Spleen (tissue), 7 donors: ENCODE data around the genes OTOP1 and TMEM128.

- PRO-cap, 4 experiments = peak in 4 of 4 experiments; most common plus-strand start chr4:2746498 (in 4); most common minus-strand start chr4:2746445 (in 2)
- RAMPAGE, long total RNA, 4 experiments = start-site peak on the minus strand in 1 of 4 experiments, at chr4:2746211-2746231 at its widest, 7 reads per replicate
Measured at GRCh38 chr4:2746086-2746729, 9.9 kb downstream of the TNIP2 start.

GRCh38 chr4:2753482-2754050 lies 2.6 kb downstream of the TNIP2 start:
- PRO-cap, 4 experiments = no peak in any of the 4 experiments
- RAMPAGE, long total RNA, 4 experiments = no peak in any of the 4 experiments

DNA sequence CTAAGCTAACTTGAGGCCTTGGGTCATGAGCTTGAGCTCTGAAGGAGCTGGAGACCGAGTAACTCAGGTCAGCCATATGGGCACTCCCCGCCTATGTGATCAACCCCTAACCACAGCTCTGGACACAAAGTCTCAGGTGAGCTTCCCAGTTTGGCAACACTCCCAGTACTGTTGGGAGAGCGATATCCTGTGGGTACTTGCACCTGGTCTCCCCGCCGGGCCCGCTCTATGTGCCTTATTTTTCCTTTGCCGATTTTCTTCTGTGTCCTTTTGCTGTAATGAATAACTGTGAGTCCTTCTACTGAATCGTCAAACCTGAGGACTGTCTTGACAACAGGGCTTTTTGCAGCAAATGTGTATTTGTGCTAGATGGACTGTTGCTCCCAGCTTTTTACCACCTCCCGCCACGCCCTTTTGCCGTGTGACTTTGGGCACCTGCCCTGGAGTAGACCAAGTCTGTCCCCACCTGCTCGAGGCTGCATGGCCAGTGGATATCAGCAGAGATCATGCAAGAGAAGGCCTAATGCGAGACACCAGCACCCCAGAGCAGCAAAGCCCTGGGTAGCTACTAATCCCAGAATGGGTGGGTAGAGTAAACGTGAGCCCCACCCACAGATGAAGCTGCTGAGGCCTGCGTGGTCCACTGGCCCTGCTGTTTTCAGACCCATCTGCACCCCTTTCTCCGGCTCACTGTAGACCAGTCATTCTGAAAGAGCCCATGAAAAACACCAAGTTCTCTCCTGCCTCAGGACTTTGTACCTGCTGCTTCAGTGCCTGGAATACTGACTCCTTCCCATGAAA lies 4.8 kb upstream of the TNIP2 start:
- PRO-cap, 4 experiments = no peak in any of the 4 experiments
- RAMPAGE, long total RNA, 4 experiments = no peak in any of the 4 experiments

DNA sequence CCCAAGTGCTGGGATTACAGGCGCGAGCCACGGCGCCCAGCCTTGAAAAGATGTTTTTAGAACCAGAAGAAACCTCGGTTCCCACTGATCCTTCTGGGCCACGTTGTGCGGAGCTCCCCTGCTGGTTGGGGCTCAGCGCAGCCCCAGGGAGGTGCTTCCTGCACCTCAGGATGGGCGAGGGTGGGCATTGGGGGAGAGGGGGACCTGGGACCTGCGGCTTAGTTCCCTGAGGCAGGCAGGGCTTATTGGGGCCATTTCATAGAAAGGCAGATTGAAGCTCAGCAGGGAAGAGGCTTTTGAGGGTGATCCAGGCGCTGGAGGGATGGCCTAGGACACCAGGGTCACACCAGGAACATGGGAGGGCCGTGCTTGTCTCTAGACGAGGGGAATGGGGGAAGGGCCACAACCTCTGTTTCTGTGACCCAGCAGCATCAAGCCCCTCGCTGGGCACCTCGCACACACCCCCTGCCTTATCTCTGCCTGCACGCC lies 6.3 kb upstream of the ADD1 start:
- PRO-cap, 4 experiments = no peak in any of the 4 experiments
- RAMPAGE, long total RNA, 4 experiments = no peak in any of the 4 experiments

DNA sequence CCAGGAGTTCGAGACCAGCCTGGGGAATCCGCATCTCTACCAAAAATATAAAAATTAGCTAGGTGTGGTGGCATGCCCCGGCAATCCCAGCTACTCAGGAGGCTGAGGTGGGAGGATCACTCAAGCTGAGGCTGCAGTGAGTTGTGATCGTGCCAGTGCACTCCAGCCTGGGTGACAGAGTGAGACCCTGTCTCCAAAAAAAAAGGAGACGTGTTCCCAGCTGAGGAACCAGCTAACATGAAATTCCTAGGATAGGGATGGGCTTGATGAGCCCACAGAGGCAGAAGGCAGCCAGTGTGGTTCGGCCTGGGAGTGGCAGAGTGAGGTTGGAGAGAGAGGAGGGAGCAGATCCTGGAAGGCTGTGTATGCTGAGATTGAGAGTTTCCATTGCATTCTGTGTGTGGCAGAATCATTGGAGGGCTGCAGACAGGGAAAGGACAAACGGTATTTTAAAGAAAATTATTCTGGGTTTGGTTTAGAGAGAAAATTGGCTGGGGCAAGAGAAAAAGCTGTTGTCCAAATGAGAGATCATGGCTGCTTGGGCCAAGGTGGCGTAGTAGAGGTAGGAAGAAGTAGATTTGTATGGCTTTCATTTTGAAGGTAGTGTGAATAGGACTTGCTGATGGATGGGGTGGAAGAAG lies 34.2 kb downstream of the ADD1 start:
- PRO-cap, 4 experiments = no peak in any of the 4 experiments
- RAMPAGE, long total RNA, 4 experiments = no peak in any of the 4 experiments

GRCh38 chr4:2924676-2925300 lies 9.8 kb downstream of the MFSD10 start:
- PRO-cap, 4 experiments = no peak in any of the 4 experiments
- RAMPAGE, long total RNA, 4 experiments = no peak in any of the 4 experiments

DNA sequence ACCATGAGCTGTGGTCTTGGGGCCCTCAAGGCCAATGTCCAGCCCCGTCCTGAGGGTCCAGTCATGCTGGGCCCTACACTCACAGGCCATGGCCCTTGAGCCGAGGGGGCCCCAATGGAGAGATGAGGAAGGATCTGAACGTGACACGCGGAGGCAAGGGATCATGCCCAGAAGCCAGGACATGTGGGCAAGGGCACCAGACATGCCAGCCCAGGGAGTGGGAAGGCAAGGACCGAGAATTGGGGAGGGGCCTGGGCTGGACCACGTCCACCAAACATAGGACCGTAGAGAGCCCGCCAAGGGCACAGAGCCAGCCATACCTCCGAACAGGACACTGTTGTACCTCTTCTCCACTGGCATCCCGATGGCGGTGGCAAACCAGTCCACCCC lies 1.4 kb downstream of the MFSD10 start:
- PRO-cap, 4 experiments = no peak in any of the 4 experiments
- RAMPAGE, long total RNA, 4 experiments = no peak in any of the 4 experiments

- PRO-cap, 4 experiments = no peak in any of the 4 experiments
- RAMPAGE, long total RNA, 4 experiments = no peak in any of the 4 experiments
Measured at GRCh38 chr4:3316167-3316549, 23.3 kb downstream of the RGS12 start.

GRCh38 chr4:3342160-3342942 lies 49.5 kb downstream of the RGS12 start:
- PRO-cap, 4 experiments = no peak in any of the 4 experiments
- RAMPAGE, long total RNA, 4 experiments = no peak in any of the 4 experiments

DNA sequence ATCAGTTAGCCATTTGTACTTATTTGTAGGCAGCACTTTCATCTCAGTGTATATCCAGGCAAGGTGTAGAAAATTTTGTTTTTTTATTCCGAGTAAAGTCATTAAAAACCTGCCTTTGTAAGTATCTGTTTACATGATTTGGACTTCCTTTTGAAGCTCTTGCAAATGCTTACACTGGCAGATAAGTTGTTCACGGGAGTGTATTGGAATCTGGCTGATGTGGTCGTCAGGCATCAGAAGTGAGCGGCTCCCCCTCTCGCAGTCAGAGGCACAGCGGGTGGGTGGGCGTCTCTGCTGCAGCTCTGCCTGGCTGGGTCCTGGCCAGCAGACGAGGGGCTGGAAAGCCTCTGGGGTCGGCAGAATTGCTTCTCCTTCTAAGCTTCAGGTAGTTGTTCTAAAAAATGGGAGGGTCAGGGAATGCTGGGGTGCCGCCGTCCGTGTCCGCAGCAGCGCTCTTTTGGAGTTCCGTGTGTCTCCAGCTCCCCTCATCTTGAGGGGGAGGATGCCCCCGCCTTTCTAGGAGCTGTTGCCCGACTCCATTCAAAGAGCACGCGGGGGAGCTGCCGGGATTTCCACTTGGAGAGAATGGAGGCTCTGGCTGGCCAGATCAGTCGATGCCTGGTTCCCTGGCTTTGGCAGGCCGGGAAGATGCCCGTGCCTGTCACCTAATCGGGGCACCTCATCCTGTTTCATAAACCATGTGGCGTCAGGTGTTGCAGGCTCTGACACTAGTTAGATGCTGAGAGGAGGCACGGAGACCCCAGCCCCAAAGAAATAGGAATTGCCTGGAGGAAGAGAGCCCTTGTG lies 70.2 kb upstream of the HGFAC start:
- PRO-cap, 4 experiments = no peak in any of the 4 experiments
- RAMPAGE, long total RNA, 4 experiments = no peak in any of the 4 experiments

DNA sequence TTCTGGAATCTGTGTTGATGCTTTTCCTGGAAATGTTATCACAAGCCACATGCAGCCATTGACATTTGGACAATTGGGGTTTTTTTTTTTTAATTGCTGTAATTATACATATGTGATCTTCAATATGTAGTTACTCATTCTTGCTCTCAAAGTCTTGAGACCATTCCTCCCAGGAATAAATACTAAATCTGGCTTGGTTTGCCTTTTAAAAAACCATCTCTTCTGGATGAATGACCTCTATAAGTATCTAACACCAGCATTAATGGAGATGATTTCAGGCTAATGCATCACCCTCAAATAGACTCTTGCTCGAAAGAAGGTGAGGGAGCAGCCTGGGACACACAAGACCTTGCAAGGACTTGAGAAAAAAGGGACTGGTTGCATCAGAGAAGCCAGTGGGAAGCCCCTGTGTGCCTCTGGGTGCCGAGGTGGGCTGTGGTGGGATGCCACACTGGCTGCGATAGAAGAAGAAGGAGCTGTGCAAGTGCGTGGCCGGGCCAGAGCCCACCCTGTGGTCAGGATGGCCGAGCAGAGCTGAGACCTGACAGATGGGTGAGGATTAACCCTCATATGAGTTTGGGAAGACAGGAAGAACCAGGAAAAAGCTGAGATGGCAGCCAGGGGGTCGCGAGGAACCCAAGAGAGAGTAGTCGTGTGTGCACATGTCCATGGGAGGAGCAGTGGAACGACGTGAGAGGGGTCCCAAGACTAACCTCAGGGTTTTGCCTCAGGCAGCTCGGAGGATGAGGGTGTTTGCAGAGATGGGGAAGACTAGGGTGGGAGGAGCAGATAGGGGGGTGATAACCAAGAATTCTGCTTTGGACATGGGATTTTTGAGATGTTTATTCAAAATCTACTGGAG lies 44.7 kb upstream of the HGFAC start:
- PRO-cap, 4 experiments = peak in 4 of 4 experiments; most common plus-strand start position 514 of the sequence (in 4)
- RAMPAGE, long total RNA, 4 experiments = no peak in any of the 4 experiments

GRCh38 chr4:3405373-3405641 lies 36.5 kb upstream of the HGFAC start:
- PRO-cap, 4 experiments = no peak in any of the 4 experiments
- RAMPAGE, long total RNA, 4 experiments = no peak in any of the 4 experiments

GRCh38 chr4:3410464-3410956 lies 31.3 kb upstream of the HGFAC start:
- PRO-cap, 4 experiments = no peak in any of the 4 experiments
- RAMPAGE, long total RNA, 4 experiments = no peak in any of the 4 experiments

GRCh38 chr4:3442744-3443069 lies 939 bp downstream of the HGFAC start:
- PRO-cap, 4 experiments = no peak in any of the 4 experiments
- RAMPAGE, long total RNA, 4 experiments = no peak in any of the 4 experiments

GRCh38 chr4:3496509-3497002 lies 33.5 kb downstream of the DOK7 start:
- PRO-cap, 4 experiments = peak in 1 of 4 experiments; most common minus-strand start chr4:3496724 (in 1)
- RAMPAGE, long total RNA, 4 experiments = no peak in any of the 4 experiments

- PRO-cap, 4 experiments = no peak in any of the 4 experiments
- RAMPAGE, long total RNA, 4 experiments = no peak in any of the 4 experiments
Measured at GRCh38 chr4:3530258-3530603, 2.0 kb downstream of the LRPAP1 start.

GRCh38 chr4:3862507-3863042 lies 96.4 kb downstream of the ADRA2C start:
- PRO-cap, 4 experiments = no peak in any of the 4 experiments
- RAMPAGE, long total RNA, 4 experiments = no peak in any of the 4 experiments

- PRO-cap, 4 experiments = no peak in any of the 4 experiments
- RAMPAGE, long total RNA, 4 experiments = no peak in any of the 4 experiments
Measured at GRCh38 chr4:3984647-3985206, 218.5 kb downstream of the ADRA2C start.

GRCh38 chr4:4226715-4227116 lies at the start of gene OTOP1:
Gene OTOP1, minus strand, starts transcription at chr4:4226929.
- PRO-cap, 4 experiments = no peak in any of the 4 experiments
- RAMPAGE, long total RNA, 4 experiments = no peak in any of the 4 experiments

DNA sequence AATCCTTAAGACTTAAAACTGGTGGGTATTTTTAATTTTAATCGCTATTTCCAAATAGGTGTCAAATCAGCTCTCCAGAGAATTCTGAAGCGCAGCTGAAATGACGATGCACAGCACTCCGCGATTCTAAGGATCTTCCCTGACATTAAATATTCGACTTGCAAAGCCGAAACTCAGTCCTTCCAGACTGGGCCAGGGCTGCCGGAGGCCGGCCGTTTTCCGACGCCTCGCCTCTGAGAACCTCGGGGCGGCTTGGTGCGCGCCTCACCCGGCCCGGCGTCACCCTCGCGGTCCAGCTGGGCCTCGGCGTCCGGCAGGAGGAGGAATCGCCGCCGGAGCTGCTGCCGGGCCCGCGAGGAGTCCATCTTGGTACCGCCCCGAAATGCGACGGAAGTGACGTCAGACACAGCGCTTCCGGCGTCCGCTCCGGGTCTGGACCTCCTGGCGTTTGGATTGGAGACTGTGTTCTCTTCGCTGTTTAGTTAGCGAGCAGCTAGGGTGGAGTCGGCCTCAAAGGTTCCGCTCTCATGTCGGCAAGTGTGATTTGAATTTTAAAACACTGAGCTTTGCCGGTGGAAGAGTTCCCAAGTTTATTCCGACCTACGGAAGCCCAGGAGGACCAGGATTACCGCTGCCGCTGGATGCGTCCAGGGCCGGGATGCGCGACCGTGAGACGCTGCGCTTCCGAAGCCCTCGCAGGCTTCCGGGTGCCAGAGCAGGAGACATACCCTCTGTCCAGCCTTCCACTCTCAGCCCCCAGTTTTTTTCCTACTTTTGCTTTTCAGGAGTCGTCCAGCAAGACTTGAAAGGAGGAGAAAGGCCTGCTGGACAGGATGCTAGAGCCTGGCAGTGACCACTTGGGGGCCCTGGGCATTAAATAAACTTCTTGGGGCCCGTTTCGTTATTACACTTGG lies at the start of gene TMEM128:
Gene TMEM128, minus strand, starts transcription at position 386 of the 914 bp plus-strand sequence.
- PRO-cap, 4 experiments = peak in 4 of 4 experiments; most common plus-strand start position 411 of the sequence (in 2); most common minus-strand start position 383 of the sequence (in 3)
- RAMPAGE, long total RNA, 4 experiments = start-site peak on the plus strand in 2 of 4 experiments, centred at positions 429 to 440 of the sequence, 11 to 15 reads per replicate; start-site peak on the minus strand in 4 of 4 experiments, centred at positions 375 to 383 of the sequence, 58 to 165 reads per replicate